ENCODE measurements around a stretch of chr14.

- PRO-cap, 8 experiments = peak in 7 of 8 experiments; most common plus-strand start chr14:105070465 (in 5); most common minus-strand start chr14:105069890 (in 5)
These were observed 4.8 kb upstream of the GPR132 start for GRCh38 chr14:105069664-105070727.

DNA sequence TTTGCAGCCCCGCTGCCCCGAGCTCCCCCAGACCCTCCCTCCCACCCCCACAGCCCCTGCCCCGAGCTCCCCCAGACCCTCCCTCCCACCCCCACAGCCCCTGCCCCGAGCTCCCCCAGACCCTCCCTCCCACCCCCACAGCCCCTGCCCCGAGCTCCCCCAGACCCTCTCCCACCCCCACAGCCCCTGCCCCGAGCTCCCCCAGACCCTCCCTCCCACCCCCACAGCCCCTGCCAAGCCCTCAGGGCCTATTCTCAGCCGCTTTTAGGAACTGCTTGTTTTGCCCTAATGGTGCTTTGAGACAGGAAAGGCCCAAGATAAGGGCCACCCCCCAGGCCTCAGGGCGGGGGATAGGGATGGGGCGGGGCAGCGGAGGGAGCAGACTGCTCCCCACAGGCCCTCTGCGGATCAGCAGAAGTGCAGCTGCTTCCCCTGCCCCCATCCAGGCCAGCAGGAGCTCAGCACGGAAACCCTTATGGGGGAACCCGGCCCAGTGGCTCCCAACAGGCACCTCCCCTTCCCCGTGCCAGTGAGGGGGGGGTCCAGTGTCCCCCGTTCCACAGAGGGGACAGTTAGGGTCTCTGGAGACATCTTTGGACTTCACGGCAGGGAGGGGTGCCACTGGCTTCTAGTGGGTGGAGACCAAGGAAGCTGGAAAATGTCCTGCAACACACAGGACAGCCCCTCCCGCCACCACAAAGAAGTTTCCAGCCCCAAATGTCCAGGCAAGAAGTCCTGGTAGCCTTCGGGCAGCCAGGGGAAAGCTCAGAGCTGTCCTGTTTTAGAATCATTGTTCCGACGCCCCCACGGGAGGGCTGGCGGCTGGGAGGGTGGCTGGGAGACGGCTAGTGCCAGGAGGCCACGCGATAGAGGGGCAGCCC is 10.2 kb upstream of the GPR132 start:
- PRO-cap, 8 experiments = no peak in any of the 8 experiments

DNA sequence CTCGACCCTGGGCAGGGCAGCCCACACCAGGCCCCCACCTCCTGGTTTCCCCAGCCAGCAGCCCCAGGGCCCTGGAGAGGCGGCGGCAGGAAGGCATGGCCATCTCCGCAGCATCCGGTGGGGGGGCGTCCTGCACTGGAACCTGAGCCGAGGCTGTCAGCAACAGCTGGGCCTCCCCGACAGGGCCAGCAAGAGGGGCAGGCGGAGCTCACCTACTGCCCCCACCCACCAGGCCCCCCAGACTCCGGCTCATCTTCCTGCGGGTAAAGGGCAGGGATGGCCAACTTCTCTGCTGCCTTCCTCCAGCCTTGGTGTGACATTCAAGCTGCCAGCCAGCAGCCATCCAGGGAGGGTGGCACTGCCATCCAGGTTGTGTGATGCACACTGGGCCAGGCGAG is 15.1 kb downstream of the JAG2 start:
- PRO-cap, 8 experiments = no peak in any of the 8 experiments

GRCh38 chr14:105193780-105194415 is 12.8 kb upstream of the NUDT14 start:
- PRO-cap, 8 experiments = no peak in any of the 8 experiments

DNA sequence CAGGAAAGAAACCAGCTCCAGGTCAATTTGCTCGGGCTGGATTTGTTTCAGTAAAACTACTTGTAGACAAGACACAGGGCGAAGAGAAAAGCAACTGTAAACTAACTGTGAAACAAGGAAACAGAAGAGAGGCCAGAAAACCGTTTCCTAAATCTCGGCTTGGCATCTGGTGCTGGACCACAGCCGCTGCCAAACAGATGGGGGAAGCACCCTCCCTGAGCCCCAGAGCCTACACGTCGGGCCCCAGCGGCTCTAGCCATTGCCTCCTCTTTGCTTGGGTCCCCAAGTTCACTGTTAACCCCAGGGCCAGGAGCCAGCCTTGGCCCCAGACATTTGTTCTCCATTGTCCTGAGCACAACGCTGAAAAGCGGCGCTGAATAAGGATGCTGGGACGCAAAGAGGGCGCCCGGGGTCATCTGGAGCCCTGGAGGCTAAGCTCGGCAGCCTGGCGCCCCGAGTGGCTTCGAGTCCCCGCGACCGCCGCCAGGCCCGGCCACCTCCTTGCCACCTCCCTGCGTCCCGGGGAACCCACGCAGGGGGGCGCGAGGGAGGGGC is 826 bp upstream of the PACS2 start:
- PRO-cap, 8 experiments = peak in 3 of 8 experiments; most common plus-strand start position 259 of the sequence (in 3)

GRCh38 chr14:105390187-105390744 is 8.1 kb upstream of the TEX22 start:
- PRO-cap, 8 experiments = no peak in any of the 8 experiments

DNA sequence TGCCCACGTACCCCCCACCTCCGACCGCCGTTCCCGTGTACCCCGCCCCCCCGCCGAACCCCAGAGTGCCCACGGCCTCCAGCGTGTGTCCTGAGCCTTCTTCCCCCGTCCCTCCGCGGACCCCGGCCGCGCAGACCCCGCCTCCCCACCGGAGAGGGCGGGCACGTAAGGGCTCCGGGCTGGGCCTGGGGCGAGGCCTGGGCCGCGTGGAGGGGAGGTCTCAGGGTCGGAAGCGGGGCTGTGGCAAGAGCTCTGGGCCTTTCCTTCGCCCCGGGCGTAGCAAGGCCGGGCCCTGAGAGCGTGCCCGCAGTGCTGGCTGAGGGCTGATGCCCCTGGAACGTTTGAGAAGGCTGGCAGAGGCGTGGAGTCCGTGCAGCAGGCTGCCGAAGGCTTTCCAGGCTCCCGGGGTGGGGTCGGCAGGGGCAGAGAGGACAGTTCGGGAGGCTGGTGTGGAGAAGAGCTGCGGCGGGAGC is 359 bp downstream of the TEX22 start:
- PRO-cap, 8 experiments = peak in 7 of 8 experiments; most common plus-strand start position 223 of the sequence (in 5); most common minus-strand start position 139 of the sequence (in 6)

GRCh38 chr14:105410931-105412274 is 8.2 kb upstream of the MTA1 start:
- PRO-cap, 8 experiments = no peak in any of the 8 experiments

GRCh38 chr14:105490352-105490487 is 826 bp upstream of the TEDC1 start:
- PRO-cap, 8 experiments = no peak in any of the 8 experiments

DNA sequence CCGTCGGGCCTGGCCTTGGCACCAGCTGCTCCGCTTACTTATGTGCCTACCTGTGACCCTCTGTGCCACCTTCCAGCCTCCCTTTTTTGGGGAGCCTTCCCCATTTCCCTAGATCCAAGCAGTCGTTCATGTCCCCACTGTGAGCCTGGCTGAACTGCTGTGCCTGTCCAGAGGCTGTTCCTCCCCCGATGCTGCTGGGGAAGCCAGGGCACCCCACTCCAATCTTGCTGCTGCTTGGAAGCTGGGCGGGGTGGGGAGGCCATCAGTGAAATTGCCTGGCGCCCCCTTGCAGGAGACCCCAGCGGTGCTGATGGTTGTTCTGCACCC is 2.3 kb downstream of the TEDC1 start:
- PRO-cap, 8 experiments = peak in 3 of 8 experiments; most common plus-strand start position 224 of the sequence (in 3)

- PRO-cap, 8 experiments = peak in 2 of 8 experiments; most common plus-strand start chr14:105528554 (in 1); most common minus-strand start chr14:105528504 (in 2)
These were observed 1.7 kb downstream of the TMEM121 start for GRCh38 chr14:105527759-105528841.

GRCh38 chr14:105572025-105573061 is 46.0 kb downstream of the TMEM121 start:
- PRO-cap, 8 experiments = no peak in any of the 8 experiments

DNA sequence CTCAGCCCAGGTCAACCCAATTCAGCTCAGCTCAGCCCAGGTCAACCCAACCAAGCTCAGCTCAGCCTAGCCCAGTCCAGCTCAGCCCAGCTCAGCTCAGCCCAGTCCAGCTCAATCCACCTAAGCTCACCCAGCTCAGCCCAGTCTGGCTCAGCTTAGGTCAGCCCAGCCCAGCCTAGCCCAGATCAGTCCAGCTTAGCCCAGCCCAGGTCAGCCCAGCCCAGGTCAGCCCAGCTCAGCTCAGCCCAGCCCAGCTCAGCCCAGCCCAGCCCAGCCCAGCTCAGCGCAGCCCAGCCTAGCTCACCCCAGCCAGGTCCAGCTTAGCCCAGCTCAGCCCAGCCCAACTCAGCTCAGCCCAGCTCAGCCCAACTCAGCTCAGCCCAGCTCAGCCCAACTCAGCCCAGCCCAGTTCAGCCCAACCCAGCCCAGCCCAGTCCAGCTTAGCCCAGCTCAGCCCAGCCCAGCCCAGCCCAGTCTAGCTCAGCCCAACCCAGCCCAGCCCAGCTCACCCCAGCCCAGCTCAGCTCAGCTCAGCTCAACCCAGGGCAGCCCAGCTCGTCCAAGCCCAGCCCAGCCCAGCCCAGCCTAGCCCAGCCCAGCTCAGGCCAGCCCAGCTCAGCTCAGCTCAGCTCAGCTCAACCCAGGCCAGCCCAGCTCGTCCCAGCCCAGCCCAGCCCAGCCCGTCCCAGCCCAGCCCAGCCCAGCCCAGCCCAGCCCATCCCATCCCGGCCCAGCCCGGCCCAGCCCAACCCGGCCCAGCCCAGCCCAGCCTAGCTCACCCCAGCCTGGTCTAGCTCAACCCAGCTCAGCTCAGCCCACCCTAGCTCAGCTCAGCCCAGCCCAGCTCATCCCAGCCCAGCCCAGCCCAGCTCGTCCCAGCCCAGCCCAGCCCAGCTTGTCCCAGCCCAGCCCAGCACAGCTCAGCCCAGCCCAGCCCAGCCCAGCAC is 184.3 kb downstream of the TMEM121 start:
- PRO-cap, 8 experiments = no peak in any of the 8 experiments

GRCh38 chr14:105817754-105818473 is 291.5 kb downstream of the TMEM121 start:
- PRO-cap, 8 experiments = peak in 3 of 8 experiments; most common plus-strand start chr14:105818383 (in 1); most common minus-strand start chr14:105818175 (in 2)

- PRO-cap, 8 experiments = peak in 1 of 8 experiments; most common plus-strand start chr14:105857310 (in 1); most common minus-strand start chr14:105857346 (in 1)
These were observed 330.5 kb downstream of the TMEM121 start for GRCh38 chr14:105856461-105857647.

DNA sequence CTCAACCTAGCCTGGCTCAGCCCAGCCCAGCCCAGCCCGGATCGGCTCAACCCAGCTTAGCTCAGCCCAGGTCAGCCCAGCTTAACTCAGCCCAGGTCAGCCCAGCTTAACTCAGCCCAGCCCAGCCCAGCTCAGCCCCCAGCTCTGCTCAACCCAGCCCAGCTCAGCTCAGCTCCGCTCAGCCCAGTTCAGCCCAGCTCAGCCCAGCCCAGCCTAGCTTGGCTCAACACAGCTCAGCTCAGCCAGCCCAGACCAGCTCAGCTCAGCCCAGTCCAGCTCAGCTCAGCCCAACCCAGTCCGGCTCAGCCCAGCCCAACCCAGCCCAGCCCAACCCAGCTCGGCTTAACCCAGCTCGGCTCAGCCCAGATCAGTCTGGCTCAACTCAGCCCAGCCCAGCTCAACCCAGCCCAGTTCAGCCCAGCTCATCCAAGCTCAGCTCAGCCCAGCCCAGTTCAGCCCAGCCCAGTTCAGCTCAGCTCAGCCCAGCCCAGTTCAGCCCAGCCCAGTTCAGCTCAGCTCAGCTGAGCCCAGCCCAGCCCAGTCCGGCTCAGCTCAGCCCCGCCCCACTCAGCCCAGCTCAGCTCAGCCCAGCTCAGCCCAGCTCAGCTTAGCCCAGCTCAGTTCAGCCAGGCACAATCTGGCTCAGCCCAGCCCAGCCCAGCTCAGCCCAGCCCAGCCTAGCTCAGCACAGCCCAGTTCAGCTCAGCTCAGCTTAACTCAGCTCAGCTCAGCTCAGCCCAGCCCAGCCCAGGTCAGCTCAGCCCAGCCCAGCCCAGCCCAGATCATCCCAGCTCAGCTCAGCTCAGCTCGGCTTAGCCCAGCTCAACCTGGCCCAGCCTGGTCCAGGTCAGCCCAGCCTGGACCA is 331.7 kb downstream of the TMEM121 start:
- PRO-cap, 8 experiments = no peak in any of the 8 experiments

GRCh38 chr14:105905332-105905966 is 379.1 kb downstream of the TMEM121 start:
- PRO-cap, 8 experiments = no peak in any of the 8 experiments

GRCh38 chr14:106012135-106012729 is 485.8 kb downstream of the TMEM121 start:
- PRO-cap, 8 experiments = no peak in any of the 8 experiments

DNA sequence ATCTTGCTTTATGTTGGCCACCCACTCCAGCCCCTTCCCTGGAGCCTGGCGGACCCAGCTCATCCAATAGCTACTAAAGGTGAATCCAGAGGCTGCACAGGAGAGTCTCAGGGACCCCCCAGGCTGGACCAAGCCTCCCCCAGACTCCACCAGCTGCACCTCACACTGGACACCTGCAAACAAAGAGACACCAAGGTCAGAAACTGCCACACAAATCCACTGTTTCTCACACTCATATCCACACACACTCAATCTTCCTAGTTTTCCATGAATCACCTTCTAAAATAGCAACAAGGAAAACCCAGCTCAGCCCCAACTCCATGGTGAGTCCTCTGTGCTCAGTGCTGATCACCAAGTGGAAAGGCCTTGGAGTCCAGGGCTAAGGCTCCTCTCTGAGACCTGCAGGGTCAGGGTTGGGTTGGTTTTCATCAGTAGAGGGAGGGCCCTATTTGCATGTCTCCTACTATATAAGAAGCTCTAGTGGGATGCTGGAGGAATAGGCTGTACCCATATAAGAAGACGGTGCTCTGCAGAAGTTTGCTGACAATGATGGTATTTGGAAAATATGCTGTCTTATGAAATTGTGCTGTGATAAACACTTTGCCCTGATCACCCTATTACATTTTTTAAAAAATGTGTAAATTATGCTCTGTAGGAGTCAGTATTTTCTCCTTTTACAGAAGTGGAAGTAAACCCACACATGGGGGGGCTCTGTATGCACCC is 536.1 kb downstream of the TMEM121 start:
- PRO-cap, 8 experiments = no peak in any of the 8 experiments

GRCh38 chr14:106276140-106276725 is 749.9 kb downstream of the TMEM121 start:
- PRO-cap, 8 experiments = peak in 1 of 8 experiments; most common plus-strand start chr14:106276578 (in 1)